Mesenchymal stem cell of adipose (primary cell): ENCODE results near the gene GNL2.

DNA sequence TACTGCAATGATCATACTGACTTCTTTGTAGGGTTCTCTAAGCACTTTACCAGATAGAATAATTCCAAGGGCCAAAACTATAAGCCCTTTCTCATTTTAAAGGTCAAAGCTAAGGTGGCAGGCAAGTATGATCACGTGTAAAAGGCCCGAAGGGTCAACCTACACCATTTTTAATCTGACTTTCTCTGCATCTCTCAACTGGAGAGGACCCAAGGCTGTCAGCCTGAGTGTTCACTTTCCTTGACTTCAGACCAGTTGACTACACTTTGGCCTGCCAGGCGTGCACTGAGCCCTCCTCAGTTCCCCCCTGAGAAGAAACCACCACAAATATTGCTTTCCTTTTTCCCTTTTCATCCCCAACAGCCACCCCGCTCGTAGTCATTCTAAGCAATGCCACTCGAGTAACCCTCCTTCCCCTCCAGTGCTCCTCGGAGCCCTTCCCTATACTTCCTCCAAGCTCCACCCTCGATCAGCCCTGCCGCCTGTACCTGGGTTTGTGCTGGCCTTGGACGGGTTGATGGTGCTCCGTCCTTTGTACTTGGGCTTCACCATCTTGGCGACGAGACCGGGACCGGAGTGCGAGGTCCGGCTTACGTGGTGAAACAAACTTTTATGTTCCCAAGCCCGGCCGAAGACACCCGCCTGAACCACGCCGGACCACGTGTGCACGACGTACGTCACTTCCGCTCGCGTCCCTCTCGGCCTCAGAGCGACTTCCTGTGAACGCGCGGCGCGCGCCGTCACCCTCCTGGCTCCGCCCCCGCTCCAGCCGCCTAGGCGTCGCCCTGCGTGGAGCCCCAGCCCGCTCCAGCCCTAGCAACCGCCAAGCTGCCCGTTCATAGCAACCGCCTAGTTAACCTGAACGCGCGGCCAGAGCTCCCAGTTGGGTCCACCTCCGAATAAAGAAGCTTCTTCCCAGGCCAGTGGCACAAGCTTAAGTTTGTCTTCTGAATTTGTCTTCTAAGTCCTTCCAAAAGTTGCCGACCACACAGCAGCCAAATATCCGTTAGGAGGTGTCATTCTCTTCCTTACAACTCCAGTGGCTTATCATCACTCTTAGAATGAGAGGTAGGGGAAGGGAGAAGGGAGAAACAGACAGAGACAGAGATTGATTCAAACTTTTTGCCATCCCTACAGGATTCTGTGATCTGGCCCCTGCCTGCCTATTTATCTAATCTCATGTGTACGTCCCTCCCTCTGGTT, at the start of gene GNL2:
GNL2 (minus strand) TSS at position 667 of the 1,203 bp plus-strand sequence.
- CAGE, long polyA plus RNA = no peak

DNA sequence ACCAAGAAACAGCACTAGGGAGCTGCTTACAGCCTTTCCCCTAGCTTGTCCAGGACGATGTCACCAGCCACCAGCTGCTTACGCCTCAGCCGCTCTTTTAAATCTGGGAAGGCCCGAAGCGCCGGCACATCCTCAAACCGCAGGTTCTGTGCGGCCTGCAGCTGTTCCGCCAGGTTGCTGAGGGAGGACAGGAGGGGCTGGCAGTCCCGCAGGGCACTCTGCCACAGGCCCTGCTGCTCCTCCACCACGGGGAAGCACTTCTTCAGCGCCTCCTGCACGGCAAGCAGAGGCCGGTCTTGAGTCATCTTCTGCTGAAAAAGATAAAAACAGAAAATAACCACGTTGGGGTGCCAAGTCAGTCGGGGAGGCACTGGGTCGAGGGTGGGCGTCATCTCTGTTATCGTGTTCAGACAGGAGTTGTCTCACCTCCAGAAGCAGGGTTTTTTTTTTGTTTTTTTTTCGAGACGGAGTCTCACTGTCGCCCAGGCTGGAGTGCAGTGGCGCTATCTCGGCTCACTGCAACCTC, 690 bp downstream of the C1orf109 start:
- CAGE, long polyA plus RNA = no peak

DNA sequence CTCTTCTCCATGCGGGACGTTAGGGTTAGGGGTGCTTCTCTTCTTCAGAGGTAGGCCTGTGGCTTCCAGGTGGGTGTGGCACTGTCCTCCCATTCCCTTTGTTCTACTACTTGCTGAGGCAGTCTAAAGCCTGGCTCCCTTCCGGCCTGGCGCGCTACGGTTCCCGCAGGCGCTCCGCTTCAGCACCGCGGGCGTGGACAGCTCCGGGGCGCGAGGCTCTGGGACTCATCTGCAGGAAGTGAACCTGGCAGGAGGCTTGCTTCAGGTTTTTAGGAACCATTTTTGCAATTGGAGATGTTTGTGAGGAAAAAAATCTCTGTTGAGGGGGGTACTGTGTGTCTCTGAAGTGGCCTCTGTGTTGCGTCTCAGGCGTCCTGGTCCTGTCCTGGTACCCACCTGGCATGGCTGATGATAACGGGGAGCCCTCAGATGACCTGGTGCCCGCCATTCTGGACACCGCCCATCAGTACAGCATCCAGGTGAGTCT, 1.8 kb downstream of the MANEAL start:
- CAGE, long polyA plus RNA = no peak

GRCh38 chr1:37931124-37932351, 15.3 kb downstream of the INPP5B start:
- CAGE, long polyA plus RNA = no peak

- CAGE, long polyA plus RNA = no peak
Measured at GRCh38 chr1:38003618-38003974, 1.7 kb downstream of the FHL3 start.

- CAGE, long polyA plus RNA = no peak
Measured at GRCh38 chr1:38028541-38029018, 16.0 kb downstream of the UTP11 start.

GRCh38 chr1:38030614-38031468, 15.8 kb downstream of the POU3F1 start:
- CAGE, long polyA plus RNA = no peak

DNA sequence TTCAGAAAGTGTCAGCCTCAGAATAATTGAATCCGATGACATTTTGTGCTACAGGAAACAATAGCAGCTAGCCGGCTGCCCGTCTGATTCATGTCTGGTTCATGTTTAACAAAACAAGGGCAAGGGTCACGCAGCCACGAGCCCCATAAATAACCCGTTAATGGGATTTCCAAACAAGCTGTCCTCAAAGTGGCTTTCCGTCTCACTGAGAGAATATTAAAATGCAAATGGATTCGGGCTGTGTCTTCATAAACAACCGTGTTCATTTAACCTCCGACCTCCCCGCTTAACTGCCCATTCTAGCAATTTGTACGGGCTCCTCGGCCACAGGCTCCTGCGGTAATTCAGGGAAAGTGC, 200.3 kb upstream of the POU3F1 start:
- CAGE, long polyA plus RNA = no peak

DNA sequence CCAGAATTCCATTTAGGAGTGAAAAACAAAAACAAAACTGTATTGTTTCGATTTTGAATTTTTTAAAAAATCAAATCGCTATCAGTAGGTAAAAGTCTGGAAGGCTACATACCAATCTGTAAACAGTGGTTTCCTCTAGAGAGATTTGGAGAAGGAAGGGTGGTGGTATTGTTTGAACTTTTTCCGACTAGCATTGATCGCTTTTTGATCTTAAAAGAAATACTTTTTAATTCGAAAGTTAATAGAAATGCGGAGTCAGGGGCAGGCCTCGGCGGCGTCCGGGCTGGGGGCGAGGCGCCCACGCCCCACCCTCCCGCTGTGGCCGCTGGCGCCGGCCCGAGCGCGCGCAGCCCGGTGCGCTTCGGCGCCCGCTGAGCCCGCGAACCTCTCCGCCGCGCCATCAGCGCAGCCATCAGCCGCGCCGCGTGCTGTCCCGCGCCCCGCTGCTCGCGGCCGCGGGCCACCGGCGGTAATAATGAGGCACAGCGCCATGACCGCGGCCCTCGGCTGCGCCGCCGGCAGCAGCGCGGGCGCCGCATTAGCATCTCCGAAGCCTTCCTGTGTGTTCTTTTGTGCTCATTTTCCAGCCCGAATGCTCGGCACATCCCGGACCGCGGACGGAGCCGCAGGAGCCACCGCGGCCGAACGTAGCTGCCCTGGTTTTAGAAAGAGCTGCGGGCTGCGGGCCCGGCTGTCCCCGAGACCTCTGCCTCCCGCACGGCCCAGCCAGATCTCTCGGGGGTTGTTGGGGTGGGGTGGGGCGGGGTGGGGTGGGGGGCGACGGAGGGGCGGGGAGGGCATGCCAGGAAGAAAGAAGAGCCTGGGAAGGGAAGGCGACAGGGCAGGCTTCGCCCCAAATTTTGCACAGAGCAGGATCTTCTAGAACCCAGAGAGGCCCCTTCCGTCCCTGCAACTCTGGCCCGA, 55.5 kb downstream of the RRAGC start:
- CAGE, long polyA plus RNA = no peak

GRCh38 chr1:39034151-39034749, 8.1 kb downstream of the NDUFS5 start:
- CAGE, long polyA plus RNA = no peak

DNA sequence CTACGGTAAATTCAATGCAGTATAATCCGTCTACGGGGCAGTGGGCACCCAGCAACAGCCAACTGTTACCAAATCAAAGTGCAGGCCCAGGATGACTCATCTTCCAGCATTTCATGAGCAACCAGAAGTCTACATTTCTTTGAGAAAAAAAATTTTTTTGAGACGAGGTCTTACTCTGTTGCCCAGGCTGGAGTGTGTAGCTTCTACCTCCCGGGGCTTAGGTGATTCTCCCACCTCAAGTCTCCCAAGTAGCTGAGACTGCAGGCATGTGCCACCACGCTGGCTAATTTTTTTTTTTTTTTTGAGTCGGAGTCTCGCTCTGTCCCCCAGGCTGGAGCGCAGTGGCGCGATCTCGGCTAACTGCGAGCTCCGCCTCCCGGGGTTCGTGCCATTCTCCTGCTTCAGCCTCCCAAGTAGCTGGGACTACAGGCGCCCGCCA, 21.9 kb downstream of the NDUFS5 start:
- CAGE, long polyA plus RNA = no peak

DNA sequence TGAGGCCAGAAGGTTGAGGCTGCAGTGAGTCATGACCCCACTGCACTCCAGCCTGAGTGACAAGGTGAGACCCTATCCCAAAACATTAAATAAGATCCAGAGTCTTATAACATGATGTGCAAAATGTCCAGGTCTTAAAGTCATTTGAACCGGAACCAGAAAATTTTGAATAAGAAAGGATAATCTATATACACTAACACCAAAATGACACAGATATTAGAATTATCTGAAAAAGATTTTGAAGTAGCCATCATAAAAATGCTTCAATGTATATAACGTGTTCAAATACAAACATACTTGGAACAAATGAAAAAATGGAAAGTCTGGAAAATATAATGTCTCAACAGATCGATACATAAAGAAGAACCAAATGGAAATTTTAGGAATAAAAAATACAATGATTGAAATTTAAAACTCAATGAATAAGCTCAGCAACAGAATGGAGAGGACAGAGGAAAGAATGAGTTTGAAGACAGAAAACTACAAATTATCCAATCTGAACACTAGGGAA, 24.5 kb downstream of the NDUFS5 start:
- CAGE, long polyA plus RNA = no peak

- CAGE, long polyA plus RNA = no peak
Measured at GRCh38 chr1:39159097-39159535, 45.4 kb upstream of the MACF1 start.

- CAGE, long polyA plus RNA = no peak
Measured at GRCh38 chr1:39224082-39224539, 19.6 kb downstream of the MACF1 start.

- CAGE, long polyA plus RNA = no peak
Measured at GRCh38 chr1:39387812-39388724, 103.4 kb upstream of the BMP8A start.

DNA sequence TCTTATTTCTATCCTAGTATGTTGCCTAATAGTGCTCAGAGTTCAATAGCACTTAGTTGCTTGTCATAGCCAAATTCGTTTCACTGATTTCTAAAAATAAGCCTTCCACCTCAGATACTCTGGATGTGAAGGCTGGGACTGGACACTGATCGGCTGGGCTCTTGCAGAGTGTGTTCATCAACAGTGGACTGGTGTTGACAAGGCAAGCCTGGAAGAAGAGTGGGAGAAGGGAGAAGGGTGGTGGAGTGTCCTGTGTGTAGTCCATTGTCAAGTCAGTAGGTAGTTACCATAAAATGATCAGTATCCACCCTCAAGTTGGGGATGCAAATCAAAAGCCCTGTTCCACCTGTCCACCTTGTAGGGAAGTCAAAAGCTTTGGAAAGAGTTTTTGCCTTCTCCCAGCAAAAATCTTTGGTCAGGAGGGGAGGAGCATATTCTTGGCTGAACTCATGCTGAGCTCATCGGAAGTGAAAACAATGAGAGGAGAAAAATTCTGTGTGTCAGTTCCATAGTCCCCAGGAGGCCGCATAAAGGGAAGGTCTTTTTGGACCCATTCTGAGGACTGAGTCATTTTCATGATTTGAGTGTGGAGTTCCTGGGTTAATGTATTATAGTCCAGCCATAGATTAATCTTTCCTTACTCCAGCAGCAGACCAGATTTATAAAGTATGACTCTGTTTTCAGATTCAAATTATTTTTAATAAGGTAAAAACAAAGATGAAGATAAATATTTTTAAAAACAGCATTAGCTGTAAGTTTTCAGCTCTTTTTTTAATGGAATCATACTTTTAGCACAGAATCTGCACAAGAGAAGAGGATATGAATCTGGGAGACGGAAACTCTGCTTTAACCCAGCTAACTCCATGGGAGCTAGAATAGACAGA, 99.4 kb upstream of the BMP8A start:
- CAGE, long polyA plus RNA = no peak

- CAGE, long polyA plus RNA = no peak
Measured at GRCh38 chr1:39429656-39430434, 61.6 kb upstream of the BMP8A start.

- CAGE, long polyA plus RNA = no peak
Measured at GRCh38 chr1:39515723-39516039, 24.2 kb downstream of the BMP8A start.

- CAGE, long polyA plus RNA = no peak
Measured at GRCh38 chr1:39526939-39527697, 35.7 kb downstream of the BMP8A start.

- CAGE, long polyA plus RNA = no peak
Measured at GRCh38 chr1:39922041-39922904, 20.6 kb upstream of the MYCL start.